PFSK-1 (cell line): ENCODE results near the gene CENPS.

- RRBS = no CpG with 5 or more reads among the region's 46 CpGs
Measured at GRCh38 chr1:9494760-9495591, 44.3 kb upstream of the SLC25A33 start.

DNA sequence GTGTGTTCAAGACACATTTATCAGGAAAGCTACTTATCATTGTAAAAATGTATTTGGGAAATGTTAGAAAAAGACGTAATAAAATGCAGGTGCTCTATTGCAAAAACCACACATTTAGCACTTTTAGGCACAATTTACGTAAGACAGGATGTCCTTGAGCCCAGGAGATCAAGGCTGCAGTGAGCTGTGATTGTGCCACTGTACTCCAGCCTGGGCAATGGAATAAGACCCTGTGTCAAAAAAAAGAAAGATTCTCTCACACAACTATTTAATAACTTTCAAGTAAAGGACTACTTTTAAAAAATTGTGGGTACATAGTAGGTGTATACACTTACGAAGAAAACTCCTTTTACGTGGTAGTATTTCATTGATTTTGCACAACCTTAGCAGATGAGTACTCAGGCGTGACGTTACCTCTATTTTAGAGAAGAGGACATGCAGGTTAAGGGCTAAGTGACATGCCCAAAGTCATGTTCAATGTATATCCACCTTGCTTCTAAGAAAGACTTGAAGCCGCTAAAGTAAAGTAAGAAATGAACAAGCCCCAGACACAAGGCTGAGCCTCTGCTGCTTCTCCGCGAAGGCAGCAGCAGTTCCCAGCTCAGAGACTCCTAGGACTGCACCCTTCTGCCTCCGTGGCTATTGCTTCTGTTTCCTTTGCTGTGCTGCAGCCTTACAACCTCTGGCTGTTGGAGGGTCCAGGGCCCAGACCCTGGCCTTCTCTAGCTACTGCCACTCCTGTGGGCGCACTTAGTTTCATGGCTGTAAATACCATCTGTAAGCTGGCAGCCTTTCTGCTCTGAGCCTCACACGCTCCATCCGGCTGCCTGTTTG, 18.6 kb downstream of the SLC25A33 start:
- RRBS = no CpG with 5 or more reads among the region's 13 CpGs

DNA sequence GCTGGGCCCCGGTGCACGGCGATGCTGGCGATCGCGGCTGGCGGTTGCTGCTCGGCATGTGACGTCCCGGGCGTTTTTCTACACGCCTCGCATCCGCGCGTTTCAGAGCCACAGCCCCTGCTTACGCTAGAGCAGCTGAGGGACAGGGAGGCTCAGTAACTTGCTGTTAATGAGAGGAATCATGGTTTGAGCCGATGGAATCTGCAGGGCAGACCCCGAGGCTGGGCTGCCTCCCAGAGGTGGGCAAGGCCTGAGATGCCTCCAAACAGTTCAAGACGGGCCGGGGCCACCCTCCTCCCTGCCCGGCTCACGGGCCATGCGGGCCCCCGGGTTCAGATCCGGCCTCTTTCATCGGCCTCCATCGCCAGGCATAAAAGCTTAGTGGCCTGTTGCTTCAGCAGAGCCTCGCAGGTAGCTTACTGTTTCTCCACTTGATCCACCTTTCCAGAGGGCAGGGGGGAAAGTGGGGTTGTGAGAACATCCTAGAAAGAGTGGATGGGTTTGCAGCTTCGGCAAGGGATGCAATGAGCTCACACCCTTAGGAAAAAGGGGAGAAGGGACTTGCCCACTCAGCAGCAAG, 739 bp downstream of the TMEM201 start:
- RRBS = 1% methylated on average over 10 of the region's 30 CpGs

GRCh38 chr1:9833542-9833829, 9.7 kb upstream of the CLSTN1 start:
- RRBS = no CpG with 5 or more reads among the region's 2 CpGs

GRCh38 chr1:9871955-9872622, 38.0 kb downstream of the CTNNBIP1 start:
- RRBS = no CpG with 5 or more reads among the region's 14 CpGs

- RRBS = 9% methylated on average over 8 of the region's 16 CpGs
Measured at GRCh38 chr1:9874882-9875437, 35.1 kb downstream of the CTNNBIP1 start.

DNA sequence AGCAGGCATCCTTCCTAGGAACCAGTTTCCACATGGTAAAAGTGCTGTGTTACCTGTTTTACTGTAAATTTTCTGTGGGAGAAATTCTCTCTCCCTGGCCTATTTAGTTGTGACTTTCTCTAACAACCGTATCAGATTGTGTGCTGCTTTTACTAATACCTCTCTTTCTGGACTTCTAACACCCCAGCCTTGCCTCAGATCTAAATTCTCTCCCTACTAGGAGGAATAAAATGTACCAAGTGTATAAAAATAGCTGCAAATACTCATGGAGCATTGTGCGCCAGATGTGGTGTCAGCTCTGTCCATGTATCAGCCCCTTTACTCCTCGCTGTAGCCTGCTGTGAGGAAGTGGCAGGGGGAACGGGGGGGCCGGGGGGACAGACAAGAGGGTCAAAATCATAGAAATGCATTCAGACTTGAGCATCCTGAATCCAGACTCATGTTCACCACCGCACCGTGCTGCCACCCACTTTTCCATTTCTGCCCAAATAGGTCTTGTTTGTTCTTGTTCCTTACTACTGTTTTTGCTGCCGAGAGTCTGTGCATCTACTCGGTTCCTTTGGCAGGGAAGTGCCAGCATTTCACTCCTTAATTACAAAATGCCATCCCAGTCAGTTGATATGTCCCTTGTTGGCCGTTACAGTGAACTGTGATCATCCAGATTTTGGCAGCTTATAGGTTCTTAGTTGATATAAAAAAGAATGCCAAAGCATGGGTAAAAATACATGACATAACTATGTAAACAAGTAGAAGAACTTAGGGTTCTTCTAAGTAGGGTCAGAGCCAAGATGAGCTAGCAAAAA, 76.3 kb downstream of the UBE4B start:
- RRBS = no CpG with 5 or more reads among the region's 10 CpGs

- RRBS = no CpG with 5 or more reads among the region's 17 CpGs
Measured at GRCh38 chr1:10161590-10162307, 48.6 kb upstream of the KIF1B start.

- RRBS = no CpG with 5 or more reads among the region's 7 CpGs
Measured at GRCh38 chr1:10271478-10272378, 61.4 kb downstream of the KIF1B start.

DNA sequence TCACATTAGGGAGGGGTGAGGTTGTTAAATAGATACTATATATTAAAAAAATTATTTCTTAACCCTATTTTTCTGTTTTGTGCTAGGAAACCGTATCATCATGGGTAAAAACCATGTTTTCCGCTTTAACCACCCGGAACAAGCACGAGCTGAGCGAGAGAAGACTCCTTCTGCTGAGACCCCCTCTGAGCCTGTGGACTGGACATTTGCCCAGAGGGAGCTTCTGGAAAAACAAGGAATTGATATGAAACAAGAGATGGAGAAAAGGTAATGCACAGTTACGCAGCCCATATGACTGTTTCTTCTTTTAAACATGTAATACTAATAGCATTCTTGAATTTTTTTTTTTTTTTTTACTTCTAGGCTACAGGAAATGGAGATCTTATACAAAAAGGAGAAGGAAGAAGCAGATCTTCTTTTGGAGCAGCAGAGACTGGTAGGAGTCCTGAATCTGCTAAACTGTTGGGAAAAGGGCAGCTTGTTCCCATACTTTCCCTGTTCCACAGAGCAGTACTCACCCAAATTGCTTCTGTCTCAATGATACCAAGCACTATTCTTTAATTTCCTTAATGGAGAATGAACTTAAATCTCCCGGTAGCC, 86.5 kb downstream of the KIF1B start:
- RRBS = no CpG with 5 or more reads among the region's 7 CpGs

- RRBS = no CpG with 5 or more reads among the region's 5 CpGs
Measured at GRCh38 chr1:10415118-10415791, 15.0 kb upstream of the CENPS start.

DNA sequence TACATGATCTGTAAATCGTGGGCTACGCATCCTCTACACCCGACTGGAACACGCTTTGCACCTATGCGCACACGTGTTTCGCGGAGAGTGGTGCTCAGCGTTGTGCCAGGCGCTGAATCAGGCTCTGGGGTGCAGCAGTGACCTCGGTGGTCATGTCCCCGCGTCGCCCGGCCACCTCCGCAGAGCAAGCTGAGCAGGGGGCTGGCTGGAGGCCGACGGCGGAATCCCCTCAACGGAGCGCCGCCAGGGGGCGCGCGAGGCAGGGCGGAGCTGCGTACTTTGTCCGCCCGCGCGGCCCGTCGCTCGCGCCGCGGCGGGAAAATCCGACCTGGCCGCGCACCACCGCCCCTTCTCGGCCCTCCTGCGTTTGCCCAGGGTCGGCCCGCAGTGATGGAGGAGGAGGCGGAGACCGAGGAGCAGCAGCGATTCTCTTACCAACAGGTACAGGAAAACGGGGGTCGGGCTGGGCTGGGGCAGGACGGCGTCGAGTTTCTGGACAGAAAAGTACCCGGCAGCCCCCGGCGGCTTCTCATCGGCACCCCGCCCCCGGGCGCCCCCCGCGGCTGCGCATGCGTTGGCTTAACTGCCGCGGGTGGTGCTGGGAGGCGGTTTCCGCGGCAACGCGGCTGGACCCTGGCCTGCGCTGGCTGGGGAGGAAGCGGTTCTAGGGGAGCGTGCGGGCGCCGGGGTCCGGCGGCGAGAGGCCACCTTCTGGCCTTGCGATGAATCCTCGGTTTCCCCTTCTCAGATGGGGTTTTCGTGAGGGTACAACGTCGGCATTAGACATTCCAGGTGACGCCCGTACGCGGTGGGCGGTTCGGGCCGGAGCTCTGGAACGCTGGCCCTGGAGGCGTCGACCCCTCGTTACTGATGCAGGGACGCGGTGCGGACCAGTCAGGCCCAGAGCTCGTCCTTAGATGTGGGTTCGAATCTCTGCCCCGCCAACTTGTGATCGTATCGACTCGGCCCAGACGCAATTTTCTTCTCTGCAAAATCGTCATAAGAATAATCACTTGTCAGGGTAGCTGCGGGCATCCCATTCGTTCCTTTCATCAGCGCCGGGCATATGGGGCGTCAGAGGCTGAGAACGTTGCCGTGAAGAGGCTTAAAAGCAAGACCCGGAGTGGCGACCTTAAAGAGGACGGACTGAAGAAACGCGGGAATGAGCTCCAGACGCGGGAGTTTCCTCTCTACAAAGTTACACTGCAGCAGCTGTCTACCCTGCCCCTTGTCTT, at the start of gene CENPS:
Gene CENPS, plus strand, starts transcription at position 306 of the 1,235 bp plus-strand sequence.
- RRBS = 2% methylated on average over 5 of the region's 122 CpGs

DNA sequence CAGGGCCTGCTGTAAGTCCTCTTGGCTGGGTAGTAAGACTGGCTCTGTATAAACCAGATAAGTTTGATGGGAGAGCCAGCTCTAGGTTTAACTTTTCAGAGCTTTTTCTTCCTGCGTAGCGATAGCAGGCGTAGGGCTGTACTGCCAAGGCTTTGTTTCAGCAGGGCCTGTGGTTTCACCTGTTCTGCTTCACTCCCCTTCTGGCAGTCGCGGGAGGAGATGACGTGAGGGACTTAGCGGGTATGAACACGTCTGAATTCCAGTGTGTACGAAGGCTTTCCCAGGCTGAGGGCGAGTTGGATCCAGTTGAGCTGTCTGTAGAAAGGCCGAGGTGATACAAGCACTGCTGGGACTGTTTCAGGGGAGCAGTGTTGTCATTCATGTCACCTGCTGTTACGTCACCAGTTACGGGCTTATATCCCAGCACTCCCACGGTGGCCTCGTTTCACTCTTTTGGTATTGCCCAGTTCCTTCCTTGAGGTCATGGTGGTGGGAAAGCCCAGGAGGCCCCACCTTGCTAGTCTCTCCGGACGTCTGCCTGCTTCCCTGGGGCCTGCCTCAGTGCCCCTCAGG, 21.2 kb downstream of the PEX14 start:
- RRBS = no CpG with 5 or more reads among the region's 17 CpGs

GRCh38 chr1:10536001-10536884, 61.5 kb downstream of the PEX14 start:
- RRBS = no CpG with 5 or more reads among the region's 16 CpGs

DNA sequence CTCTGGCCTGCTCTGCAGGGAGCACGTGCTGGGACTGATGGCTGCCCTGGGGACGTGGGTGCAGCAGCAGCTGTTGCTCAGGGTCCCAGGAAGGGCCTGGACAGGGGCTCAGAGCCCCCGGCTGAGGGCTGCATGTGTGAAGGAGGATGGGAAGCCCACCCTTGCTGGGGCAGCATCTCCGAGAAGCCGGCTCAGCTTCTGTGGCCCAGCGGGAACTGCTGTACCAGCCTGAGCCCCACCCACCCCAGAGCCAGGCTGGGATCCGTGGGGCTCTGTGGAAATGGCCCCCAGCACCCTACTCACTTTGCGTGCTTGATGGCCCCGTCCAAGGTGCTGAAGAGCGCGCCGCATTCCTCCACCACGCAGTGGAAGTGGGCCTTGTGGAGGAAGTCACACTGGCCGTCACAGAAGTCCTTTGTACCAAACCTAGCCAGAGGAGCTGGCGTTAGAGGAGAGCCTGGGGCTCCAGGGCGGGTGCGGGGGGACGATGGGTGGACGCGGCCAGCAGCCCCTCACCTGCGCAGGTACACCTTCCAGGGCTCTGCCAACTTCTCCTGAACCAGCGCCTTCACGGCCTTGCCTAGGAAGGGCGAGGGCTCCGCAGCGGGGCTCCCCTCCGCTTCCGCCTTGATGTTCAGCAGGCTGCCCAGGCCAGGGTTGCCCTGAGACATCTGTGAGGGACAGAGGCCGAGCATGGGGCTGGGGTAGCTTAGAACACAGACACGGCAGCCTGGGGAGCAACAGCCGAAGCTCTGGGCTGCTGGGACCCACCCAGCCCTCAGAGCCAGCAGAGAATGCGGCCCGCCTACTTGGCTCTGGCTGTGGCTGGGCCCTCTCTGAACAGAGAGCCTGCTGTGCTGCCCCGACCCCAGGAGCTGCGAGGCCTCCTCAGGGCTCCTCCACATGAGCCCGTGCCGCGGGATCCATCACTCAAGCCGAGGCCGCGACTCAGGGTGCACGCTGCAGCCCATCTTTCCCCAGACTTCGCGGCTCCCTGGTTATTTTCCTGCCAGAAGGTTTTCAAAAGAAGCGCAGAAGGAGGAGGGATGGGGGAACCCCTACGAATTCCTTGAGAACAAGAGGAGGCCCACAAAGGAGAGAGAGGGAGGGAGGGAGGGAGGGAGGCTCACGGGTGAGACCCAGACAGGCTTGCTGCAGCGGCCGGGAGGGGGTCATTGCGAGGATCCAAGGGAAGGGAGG, 147.3 kb downstream of the CASZ1 start:
- RRBS = 92% methylated on average over 3 of the region's 50 CpGs

DNA sequence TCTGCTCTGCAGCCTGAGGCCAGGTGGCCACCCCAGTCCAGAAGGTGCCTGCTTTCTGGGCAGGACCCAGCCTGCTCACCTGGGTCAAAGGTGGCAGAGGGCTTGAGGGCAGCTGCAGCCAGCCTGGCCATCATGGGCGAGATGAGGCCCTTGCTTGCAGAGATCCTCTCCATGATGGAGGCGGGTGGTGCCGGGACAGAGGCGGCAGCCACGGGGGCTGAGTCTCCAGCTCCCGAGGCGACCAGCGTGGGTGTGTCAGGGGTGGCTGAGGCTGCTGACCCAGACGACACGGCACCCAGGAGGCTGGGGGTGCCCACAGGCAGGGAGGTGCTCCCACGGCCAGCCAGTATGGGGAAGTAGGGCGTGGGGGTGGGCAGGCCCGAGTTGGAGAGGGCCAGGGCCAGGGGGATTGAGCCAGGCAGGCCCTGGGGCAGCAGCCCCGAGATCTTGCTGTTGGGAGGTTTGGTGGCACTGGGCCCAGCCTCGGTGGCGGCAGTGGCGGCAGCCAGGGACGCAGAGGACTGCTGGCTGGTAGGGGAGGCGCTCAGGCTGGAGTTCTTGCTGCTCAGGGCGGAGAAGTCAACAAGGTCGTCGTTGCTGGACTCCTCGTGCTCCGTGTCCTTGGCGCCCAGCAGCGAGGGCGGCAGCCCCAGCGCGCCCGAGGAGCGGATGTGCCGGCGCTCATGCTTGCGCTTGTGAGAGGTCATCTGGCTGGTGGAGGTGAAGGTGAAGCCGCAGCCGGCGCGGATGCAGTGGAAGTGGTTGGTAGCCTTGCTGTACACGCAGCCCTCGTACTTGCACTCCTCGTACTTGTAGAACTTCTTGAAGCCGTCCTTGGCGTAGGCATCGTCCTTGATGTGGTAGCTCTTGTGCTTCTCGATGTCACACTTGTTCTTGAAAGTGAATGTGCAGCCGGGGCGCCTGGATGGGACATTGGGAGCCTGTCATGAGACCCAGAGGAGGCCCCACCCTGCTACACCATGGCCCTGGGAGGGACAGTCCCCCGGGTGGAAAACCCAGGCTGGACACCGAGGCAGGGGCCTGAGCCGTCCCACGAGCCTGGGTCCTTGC, 142.8 kb downstream of the CASZ1 start:
- RRBS = 87% methylated on average over 8 of the region's 51 CpGs

DNA sequence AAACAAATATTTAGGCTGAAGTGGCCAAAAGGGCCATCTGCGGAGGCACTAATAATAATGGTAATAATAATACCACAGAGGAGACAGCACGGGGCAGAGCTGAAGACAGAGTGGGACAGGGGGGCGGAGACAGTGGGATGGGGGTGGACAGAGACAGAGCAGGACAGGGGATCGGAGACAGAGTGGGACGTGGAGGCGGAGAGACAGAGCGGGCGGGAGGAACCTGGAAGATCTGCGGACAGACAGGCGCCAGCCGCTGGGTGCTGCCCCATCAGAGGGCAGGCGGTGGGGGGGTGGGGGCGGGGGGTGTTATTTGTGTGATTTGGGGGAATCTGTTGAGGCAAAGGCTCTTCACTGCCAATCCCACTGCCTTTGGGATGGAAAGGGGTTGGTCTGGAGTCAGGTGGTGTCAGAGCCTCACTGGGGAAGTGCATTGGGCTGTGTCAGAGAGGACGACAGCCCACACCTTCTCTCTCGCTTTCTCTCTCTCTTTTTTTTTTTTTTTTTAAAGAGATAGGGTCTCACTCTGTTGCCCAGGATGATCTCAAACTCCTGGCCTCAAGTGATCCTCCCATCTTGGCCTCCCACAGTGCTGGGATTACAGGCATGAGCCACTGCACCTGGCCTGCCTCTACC, 138.8 kb downstream of the CASZ1 start:
- RRBS = no CpG with 5 or more reads among the region's 15 CpGs

DNA sequence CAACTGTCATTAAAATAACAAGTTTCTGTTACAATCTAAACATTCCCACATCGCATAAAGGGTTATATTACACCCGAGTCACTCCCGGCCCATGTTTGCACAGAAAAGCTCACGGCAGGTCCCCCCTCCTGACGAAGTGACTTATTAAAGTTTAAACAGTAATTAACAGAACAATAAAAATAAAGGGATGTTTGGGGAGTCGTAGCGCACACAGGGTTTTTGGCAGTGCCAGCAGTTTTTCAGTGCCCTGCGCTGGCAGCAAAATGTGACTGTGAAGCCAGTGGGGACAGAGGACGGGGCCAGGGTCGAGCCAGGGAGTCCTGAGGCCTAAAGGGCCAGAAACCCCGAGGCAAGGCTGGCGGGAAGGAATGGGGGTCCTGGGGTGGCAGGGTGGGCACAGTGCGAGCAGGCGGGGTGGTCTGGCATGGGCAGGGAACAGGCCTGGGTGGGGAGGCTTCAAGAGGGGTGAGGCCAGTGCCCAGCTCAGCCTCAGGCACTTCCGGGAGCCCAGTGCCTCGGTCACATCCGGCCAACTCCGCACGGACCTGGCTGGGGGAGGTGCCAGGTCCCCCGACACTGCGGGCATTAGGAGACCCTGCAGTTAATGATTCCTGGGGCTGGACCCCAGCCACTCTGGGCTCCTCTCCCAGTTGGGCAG, 121.3 kb downstream of the CASZ1 start:
- RRBS = no CpG with 5 or more reads among the region's 21 CpGs

GRCh38 chr1:10694613-10695196, 101.7 kb downstream of the CASZ1 start:
- RRBS = under 1% methylated on average over 33 of the region's 101 CpGs

- RRBS = 91% methylated on average over 4 of the region's 16 CpGs
Measured at GRCh38 chr1:10695399-10695707, 101.1 kb downstream of the CASZ1 start.